Measurements from ENCODE around the gene SKAP2.

DNA sequence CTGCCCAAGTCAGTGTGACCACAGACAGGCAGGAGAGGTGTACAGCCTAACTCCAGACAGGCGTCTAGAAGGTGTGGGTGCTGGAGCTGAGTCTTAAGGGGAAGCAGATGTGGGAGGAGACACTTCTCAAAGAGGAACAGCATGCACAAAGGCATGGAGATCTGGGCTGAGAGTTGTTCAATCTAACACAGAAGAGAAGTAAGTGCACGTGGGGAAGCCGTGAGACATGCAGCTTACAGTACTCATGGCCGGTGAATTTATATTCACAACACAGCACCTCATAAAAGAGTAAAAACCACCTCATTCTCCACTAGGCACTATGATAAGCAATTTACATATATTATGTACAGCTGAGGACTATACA, 23.9 kb upstream of the GSDME start:
- RRBS = no CpG with 5 or more reads among the region's 4 CpGs

- RRBS = no CpG with 5 or more reads among the region's 7 CpGs
These were observed 64.2 kb upstream of the GSDME start for GRCh38 chr7:24821351-24822023.

GRCh38 chr7:24833633-24833832, 76.3 kb upstream of the GSDME start:
- RRBS = no CpG with 5 or more reads among the region's 2 CpGs

DNA sequence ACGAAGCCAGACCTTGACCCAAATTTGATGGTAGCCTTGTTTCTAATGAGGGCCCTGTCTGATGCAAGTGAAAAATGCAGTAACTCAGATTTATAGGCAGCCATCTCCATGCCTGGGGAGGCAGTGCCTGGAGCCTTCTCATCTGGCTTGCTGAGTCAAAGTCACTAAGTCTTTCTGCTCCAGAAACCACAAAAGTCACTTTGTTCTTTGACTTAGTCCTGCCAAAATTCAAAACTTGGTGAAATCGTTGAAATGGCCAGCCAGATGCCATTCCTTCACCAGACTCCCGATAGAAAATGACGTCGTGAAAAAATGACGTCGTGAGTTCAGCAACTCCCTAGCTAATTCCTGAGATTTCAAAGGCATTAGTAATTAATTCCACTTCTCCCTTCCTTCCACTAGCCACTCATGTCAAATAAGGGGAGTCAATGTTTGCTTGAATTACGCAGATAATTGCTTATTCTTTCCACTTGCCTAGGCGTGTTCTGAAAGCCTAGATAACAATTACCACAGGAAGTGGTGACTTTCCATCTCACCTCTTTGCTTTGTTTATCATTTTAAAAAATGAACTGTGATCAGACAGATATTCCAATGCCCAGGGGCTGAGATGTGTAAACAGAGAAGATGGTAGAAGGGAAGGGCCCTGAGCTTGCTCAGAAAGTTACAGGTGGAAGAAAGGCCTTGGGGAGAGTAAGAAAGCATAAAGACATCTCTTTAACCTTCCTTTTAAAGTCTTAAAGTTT, 48.5 kb upstream of the OSBPL3 start:
- RRBS = no CpG with 5 or more reads among the region's 9 CpGs

DNA sequence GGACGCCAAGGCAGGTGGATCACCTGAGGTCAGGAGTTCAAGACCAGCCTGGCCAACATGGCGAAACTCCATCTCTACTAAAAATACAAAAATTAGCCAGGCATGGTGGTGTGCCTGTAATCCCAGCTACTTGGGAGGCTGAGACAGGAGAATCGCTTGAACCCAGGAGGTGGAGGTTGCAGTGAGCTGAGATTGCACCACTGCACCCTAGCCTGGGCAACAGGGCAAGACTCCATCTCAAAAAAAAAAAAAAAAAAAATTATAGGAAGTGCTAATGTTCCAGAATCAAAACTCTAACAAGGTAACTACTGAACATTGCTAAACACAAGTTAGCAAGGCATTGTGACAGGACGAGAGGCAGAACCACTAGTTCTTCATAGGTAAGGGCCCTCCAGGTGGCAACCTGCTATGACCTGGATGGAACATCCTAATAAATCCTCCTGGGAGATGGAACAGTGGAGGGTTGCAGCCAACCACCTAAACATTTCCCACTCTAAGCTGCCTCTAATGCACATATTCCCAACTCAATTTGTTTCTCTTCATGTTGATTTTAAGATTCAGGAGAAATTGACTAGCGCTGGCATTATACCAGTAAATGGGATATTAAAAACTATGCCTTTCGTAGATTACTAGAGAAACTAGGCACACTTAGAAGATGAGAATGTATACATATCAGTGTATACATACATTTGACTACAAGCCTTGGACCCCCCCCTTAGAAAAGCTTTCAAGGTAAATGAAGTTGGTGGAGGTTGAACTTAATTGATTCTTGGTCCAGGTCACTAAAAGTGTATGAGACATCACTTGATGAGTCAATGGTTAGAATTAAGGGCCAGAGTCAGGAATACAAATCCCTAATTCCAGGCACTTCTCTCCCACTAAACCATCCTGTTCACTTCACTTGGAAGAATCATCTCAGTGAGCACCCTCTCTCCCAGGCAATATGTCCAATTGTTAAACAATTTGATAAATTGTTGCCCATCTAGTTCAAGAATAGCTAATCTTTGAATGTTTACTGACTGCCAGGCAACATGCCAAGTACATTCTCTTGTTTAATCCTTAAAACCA, 9.8 kb downstream of the CYCS start:
- RRBS = no CpG with 5 or more reads among the region's 6 CpGs

GRCh38 chr7:25117535-25118392, 7.3 kb downstream of the CYCS start:
- RRBS = no CpG with 5 or more reads among the region's 10 CpGs

DNA sequence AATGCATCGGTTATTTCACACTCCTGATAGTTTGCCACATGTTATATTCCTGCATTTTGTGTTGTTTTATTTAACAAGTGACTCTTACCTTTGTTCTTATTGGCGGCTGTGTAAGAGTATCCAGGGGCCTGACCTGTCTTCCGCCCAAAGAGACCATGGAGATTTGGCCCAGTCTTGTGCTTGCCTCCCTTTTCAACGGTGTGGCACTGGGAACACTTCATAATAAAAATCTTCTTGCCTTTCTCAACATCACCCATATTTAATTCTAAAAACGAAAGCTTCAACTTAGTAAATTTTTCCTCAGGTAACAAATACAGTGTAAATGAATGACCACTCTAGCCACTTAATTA, 1.2 kb downstream of the CYCS start:
- RRBS = no CpG with 5 or more reads among the region's 5 CpGs

DNA sequence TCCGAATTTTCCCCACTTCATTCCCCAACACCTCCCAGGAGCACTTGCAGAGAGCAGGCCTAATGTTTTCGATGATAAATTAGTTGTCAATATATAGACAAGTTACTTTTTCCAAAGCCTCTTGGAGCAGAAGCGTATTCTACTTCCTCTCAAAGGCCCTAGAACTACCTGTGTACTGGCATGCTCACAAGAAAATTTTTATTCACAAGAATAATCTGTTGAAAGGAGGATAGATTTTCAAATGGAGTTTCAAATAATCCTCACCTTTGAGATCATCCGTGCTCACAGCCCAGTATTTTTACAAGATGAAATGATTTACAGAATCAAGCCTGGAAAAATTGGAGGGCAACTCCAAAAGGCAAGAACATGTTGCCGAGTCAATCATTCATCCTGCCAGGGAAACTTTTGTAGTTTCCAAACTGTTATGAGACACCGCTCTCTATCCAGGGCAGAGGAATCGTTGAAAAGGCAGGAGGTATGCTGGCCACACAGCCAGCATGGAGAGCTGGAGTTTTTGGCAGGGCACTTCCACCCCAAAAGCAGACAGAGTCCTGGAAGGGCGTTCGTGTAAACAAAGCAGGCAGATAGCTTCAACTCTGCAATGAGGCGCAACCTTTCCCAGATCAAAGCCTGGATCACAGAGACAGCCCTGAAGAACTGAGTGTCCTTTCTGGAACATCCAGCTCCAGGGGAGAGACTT, 434.3 kb upstream of the NPVF start:
- RRBS = no CpG with 5 or more reads among the region's 10 CpGs

DNA sequence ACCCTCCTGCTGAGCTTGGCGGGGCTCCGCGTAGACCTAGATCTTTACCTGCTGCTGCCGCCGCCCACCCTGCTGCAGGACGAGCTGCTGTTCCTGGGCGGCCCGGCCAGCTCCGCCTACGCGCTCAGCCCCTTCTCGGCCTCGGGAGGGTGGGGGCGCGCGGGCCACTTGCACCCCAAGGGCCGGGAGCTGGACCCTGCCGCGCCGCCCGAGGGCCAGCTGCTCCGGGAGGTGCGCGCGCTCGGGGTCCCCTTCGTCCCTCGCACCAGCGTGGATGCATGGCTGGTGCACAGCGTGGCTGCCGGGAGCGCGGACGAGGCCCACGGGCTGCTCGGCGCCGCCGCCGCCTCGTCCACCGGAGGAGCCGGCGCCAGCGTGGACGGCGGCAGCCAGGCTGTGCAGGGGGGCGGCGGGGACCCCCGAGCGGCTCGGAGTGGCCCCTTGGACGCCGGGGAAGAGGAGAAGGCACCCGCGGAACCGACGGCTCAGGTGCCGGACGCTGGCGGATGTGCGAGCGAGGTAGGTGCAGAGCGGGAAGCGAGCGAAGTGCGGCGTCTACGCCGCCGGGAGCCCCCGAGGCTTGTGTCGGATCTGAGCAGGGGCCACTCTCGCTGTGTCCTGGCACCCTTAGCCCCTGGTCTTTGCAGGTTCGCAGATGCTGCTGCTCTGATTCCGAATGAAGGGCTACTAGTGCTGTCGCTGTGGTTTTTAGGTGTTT, 711 bp downstream of the NFE2L3 start:
- RRBS = 3% methylated on average over 22 of the region's 77 CpGs

GRCh38 chr7:26186439-26187077, 14.0 kb downstream of the HNRNPA2B1 start:
- RRBS = no CpG with 5 or more reads among the region's 4 CpGs

GRCh38 chr7:26197289-26198075, 3.1 kb downstream of the HNRNPA2B1 start:
- RRBS = no CpG with 5 or more reads among the region's 4 CpGs

- RRBS = no CpG with 5 or more reads among the region's 7 CpGs
These were observed 1.3 kb downstream of the SNX10 start for GRCh38 chr7:26292793-26293440.

- RRBS = no CpG with 5 or more reads among the region's 7 CpGs
These were observed 75.6 kb downstream of the SNX10 start for GRCh38 chr7:26367087-26367846.

- RRBS = no CpG with 5 or more reads among the region's 14 CpGs
These were observed 226.3 kb downstream of the SKAP2 start for GRCh38 chr7:26638066-26638455.

DNA sequence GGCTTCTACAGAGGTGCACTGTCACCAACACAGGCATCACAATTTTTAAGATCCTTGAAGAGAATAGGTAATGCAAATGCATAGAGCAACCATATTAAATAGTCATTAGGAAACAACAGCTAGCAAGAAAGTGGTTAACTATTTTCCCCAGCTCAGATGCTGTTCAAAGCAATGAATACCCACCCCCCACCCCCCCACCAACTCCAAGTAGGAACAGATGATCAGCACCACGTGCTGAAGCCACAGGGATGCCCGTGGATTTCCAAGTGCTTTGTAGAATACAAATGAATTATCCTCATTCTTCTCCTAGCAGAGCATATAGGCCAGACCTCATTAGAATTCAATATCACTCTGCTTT, 205.8 kb downstream of the SKAP2 start:
- RRBS = no CpG with 5 or more reads among the region's 2 CpGs

DNA sequence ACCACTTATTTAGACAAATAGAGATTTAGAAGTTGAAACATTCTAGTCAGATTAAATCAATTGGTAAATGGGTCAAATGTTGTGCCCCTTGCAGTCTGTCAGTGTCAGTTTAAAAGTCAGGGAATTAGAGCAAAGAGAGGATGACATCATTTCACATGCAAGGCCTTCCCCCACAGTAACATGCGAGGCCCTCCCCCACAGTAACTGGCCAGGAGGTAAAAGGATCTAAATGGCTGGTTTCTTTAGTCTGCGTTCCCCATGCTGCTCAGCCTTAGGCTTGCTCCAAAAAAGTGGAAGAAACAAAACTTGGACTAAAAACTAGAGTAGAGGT, 177.8 kb downstream of the SKAP2 start:
- RRBS = no CpG with 5 or more reads among the region's 2 CpGs

GRCh38 chr7:26863870-26864979, at the start of gene SKAP2:
Gene SKAP2 (minus strand): TSS chr7:26864590.
- RRBS = 4% methylated on average over 21 of the region's 57 CpGs

DNA sequence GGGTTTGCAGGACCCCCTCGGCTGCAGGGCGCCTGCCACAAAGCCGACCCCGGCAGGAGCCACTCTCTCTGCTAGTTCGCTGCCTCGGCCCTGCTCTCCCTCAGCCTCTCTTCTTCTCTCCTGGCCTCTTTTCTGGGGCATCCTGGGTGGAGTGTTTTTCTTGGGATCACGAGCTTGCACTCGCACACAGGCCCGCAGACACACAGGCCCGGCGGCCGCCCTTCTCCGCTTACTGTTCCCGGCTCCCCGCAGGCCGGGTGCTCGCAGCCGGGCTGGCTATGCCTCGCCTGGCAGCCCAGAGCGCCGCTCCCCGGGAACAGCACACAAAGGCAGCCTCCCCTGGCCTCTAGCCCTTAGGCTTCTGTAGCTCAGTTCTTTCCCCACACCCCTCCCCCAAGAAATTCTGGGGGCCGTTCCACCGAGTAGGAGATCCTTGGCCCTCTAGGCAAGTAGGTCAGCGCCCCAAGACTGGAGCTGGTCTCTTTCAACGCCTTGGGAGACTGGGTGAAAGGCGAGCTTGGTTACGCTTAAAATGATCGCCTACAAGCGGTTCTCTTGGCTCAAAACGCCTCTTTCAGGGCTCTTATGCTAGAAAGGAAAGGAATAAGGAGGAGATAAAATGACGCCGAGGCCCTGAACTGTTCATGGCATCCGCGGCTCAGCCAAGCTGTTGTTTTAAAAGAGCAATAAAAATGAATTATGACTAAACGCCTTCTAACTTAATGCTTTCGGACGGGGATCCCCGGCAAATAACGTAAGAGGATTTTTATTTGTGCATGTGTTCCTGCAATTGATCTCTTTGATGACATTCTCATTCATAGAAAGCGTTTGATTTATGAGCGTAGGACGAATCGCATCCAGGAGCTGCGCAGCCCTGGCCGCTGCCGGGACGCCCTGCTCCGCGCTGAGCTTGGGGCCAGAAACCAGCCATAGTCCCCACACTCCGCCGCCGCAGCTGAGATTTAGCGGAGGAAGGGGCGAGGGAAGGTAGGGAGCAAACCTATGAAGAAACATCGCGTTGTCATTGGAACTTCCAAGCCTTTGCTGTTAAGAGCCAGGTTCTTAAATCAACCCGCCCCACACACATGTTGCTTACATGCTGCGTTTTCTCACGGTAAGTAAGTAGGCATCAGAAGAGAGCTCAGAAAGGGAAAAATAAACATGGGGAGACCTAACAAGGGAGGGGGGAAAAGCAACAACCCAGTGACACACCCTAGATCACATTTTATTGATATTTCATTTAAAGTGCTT, 2.9 kb upstream of the HOXA1 start:
- RRBS = 51% methylated on average over 5 of the region's 60 CpGs

GRCh38 chr7:27105228-27105844, 2.9 kb upstream of the HOXA2 start:
- RRBS = no CpG with 5 or more reads among the region's 10 CpGs

DNA sequence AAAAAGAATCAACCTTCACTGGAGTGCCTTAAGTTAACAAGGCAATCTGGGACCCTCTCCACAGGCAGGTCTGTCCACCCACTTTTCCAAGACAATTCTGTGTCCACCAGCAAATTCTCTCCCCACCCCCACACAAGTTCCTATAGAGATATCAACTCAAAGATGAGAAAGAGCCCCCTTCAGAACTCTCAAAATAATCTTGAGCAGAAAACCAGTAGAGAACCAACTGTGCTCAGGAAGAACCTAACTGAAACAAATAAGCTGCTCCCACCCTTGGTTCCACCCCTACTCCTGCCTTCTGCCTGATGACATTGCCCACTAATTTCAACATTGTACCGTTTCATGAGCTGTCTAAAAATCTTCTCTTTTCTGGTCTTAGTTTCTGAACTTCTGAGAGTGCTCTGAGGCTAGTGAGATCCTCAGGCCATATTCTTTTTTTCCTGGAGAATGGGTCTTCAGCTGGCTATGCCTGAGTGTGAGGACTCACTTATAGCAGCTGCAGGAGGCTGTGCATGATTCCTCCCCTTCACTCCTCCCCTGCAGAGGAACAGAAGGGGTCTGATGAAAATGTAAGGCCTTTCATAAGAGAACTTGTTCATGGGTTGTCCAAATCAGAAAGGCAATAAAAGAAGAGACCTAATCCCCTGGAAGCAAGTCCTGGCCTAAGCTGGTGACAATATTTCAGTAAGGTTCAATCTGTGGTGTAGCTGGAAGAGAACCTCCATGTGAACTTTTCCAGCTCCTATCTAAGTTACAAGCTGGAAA, 11.2 kb downstream of the HOXA4 start:
- RRBS = no CpG with 5 or more reads among the region's 1 CpG

Data from GM06990 (cell line).